AG10803 (cell line): ENCODE results near the genes AGK and OR9A4.

DNA sequence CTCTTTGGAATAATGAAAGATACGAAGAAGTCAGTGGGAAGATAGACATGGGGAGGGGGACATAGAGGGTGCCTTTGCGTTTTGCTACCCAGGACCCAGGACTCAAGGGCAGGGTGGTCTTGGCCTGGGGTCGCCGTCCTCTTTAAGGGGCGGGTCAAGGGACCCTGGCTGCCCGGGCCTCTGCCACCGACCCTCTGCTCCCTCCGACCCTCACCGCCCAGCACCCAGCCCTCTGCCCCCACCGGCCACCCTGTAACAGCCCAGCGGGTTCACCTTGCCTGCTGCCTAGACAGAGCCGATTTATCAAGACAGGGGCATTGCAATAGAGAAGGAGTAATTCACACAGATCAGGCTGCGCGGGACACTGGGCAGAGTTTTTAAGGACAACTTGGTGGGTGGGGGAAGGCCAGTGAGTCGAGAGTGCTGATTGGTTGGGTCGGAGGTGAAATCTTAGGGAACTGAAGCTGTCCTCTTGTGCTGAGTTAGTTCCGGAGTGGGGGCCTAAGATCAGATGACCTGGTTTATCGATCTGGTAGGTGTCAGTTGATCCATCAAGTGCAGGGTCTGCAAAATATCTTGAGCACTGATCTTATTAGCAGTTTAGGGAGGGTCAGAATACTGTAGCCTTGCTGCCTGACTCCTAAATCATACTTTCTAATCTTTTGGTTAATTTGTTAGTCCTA lies 750 bp upstream of the ADCK2 start:
- RRBS, result 76% methylated on average over 5 of the region's 18 CpGs

DNA sequence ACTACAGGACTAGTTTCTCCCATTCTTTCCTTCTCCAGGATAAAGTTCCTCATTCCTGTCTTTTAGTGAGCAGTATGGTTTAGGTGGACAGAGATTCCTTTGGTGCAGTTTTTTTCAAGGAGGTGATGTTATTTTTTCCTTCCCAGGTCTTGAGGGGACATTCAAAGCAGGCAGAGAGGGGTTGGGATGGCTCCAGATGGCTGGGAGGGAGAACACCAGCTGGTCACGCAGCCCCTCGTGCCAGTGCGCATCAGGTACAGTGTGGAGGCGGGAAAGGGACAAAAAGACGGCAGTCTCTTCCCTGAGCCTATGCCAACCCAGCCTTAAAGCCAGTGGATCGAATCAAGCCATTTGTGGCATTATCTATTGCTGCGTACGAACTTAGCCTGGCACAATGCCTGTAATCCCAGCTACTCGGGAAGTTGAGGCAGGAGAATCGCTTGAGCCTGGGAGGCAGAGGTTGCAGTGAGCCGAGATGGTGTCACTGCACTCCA lies 580 bp upstream of the NDUFB2 start:
- RRBS, result no CpG with 5 or more reads among the region's 11 CpGs

GRCh38 chr7:140812005-140812567 lies 112.6 kb downstream of the BRAF start:
- RRBS, result no CpG with 5 or more reads among the region's 1 CpG

DNA sequence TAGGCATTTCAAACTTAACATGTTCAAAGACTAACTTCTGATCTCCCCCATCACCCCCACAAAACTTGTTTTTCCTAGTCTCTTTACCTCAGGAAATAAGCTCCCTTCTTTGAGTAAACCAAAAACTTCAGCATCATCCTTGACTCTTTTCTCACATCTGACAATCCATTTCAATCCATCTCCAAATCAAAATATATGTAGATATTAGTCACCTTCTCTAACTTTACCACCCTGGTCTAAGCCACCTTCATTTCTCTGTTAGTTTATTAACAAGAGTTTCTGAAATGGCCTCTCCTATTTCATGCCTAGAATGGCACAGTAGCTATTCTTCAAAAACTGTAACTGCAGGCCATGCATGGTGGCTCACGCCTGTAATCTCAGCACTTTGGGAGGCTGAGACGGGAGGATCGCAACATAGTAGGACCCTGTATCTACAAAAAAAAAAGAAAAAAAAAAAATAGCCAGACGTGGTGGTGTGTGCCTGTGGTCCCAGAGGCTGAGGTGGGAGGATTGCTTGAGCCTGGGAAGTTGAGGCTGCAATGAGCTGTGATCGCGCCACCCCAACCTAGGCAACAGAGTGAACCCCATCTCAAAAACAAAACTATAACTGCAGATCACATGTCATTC lies 71.8 kb downstream of the BRAF start:
- RRBS, result no CpG with 5 or more reads among the region's 6 CpGs

- RRBS, result no CpG with 5 or more reads among the region's 26 CpGs
Measured at GRCh38 chr7:141032490-141033002, 17.8 kb upstream of the MRPS33 start.

DNA sequence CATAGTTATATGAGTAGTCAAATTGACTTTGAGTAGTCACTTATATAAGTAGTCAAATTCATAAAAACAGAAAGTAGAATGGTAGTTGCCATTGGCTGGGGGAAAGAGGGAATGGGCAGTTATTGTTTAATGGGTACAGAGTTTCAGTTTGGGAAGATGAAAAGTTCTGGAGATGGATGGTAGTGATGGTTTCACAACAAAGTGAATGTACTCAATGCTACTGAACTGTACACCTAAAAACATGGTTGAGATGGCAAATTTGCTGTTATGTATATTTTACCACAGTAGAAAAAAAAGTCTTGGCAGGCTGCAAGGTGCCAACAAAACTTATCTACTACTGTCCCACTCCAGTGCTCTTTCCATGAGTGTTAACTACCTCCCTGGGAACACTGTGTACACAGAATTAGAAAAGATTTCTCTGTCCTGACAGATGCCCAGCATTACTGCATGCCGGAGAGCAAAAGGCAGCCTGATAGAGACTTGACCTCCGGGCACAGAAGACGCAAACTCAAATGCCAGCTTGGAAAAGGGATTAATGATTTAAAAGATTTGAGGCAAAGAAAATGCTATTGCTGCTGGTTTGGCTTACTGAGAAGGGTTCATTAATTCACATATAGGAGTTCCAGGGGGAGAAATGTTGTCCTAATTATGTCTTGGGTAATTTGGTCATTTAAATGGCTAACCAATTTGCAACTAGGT lies 228.7 kb downstream of the TMEM178B start:
- RRBS, result no CpG with 5 or more reads among the region's 3 CpGs

- RRBS, result no CpG with 5 or more reads among the region's 12 CpGs
Measured at GRCh38 chr7:141460703-141461381, 90.4 kb upstream of the AGK start.

GRCh38 chr7:141551068-141551692 lies at the start of gene AGK:
Gene AGK, plus strand, starts transcription at chr7:141551410.
- RRBS, result 3% methylated on average over 22 of the region's 63 CpGs

DNA sequence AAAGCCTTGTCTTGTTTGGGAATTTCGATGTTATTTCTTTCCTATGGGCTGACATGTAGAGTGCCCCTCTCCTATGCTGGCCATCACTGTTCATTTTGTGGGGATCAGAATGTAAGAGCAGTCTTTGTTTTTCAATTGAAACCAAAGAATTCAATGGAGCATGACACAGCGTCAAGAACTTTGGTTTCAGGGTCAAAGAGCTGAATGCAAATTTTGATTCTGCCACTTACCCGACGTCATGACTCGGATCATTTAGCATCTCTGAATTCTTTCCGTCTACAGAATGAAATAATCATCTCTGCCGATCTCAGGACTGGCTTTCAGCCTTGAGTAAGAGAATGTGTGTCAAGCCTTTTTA lies 52.6 kb downstream of the DENND11 start:
- RRBS, result no CpG with 5 or more reads among the region's 7 CpGs

DNA sequence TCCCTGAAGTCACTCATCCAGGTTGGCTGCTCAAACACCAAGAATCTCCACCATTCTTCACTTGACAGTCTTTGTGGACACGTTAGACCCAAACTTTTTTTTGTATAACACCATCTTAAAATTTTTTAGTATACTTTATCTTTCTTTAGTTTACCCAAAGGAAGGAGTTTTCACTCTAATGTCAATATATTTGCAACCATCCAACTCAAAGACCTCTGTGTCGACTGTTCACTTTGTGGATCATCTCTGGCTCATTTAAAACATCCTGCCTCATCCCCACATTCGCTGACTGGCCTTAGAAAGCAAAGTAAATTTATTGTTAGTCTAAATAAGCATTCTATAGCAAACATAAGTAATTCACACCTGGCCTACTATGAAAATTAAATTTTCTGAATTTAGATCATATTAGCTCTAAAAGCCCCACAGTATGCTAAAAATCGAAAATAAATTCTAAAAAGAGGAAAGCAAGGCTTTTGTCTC lies 44.6 kb downstream of the DENND11 start:
- RRBS, result no CpG with 5 or more reads among the region's 4 CpGs

DNA sequence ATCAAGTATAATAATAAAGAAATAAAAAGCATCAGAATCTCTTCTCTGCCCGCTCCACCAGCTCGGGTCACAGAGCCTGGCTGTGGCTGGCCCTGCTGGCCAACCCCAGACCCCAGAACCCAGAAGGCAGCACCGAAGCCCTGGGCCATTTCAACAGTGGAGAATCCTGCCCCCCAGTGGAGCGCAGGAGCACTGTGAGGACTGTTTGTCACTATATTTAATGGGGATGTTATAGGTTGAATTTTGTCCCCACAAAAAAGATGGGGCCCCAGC lies 27.3 kb downstream of the DENND11 start:
- RRBS, result no CpG with 5 or more reads among the region's 4 CpGs

GRCh38 chr7:141696315-141697058 lies 5.5 kb downstream of the DENND11 start:
- RRBS, result no CpG with 5 or more reads among the region's 2 CpGs

DNA sequence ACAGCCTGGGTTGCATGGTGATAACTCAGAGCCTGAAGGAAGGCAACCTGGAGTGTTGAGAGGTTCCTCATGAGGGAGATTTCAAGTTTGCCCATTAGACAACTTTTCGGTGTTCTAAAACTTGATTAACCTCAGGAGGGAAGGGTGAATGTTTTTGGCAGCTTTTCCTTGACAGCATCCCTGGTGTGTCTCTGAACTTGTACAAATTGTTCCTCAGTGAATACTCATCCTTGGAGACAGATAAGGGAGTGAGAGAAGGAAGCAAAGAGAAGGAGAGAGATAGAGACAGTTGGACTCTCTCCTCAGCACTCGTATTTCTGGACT lies at the start of gene OR9A4:
TSS of gene OR9A4 (plus strand) at position 251 of the 324 bp plus-strand sequence.
- RRBS, result no CpG with 5 or more reads among the region's 2 CpGs

GRCh38 chr7:142482768-142483253 lies 225.0 kb upstream of the PRSS58 start:
- RRBS, result no CpG with 5 or more reads among the region's 7 CpGs

- RRBS, result no CpG with 5 or more reads among the region's 9 CpGs
Measured at GRCh38 chr7:142520247-142521032, 228.8 kb upstream of the PRSS1 start.

GRCh38 chr7:142563464-142563965 lies 185.8 kb upstream of the PRSS1 start:
- RRBS, result no CpG with 5 or more reads among the region's 2 CpGs

GRCh38 chr7:142711735-142712049 lies 37.6 kb upstream of the PRSS1 start:
- RRBS, result no CpG with 5 or more reads among the region's 6 CpGs

- RRBS, result no CpG with 5 or more reads among the region's 2 CpGs
Measured at GRCh38 chr7:142716571-142716972, 32.7 kb upstream of the PRSS1 start.

GRCh38 chr7:142799223-142799462 lies 28.4 kb downstream of the PRSS2 start:
- RRBS, result no CpG with 5 or more reads among the region's 4 CpGs